Measurements from ENCODE around the genes C16orf46 and GAN.

GRCh38 chr16:77190107-77190820 lies 726 bp upstream of the MON1B start:
- RRBS, result 4% methylated on average over 14 of the region's 43 CpGs

DNA sequence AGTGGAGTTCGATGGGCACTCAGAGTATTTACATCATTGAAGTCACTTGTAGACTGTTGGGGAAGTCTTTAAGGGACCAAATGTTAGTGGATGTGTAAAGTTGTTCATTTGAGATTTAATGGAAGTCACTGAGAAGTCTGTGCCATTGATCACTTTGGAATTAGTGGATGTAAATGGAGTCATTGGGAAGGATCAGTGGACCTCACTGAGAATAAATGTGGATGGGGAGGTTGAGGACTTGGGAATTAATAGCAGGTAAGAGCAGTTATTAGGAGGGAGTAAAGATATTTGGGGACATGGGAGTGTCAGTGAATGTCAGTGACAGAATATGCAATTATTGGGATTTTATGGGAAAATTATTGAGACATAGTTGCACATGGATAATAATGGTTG lies 1.1 kb downstream of the MON1B start:
- RRBS, result no CpG with 5 or more reads among the region's 1 CpG

DNA sequence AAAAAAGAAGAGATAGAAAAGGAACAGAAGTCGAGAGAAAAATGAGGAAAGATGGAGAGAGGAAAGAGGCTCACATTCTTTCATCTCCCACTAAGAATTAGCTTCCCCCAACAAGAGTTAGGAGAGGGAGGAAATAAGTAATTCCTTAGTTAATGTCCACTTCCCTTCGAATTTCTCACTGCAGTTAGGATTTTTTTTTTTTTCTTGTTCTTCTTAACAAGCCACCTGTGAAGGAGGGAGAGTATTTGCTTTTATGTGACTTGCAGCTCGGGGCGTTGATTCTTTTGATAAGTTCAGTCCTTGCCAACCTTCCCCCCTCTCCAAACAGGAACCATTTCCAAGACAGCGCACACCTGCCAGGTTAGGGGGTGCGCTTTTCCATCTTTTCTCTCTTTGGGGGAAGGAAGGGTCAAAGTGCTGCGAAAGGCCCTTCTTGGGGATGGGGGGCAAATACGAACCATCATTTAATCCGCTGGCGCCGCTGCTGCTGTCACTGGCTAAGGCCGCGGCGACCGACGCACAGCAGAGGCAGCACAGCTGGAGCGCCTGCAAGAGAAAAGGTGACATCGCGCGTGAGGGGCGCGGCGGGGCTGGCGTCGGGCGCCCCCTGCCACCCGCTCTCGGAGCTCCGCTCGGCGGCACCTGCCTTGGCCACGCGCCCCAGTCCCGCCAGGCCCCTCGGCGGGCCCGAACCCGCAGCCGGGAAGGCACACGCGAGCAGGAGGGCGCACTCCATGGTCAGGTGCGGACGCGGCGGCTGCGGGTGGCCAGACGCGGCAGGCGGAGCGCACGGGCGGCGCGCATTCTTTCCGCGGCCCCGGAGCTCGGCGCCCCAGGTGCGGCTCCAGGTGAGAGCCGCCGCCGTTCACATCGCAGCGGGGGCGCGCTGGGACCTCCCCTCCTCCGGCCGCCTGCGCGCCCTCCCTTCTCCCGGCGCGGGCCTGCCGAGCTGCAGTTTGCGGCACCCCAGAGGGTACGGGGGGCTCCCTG lies 579 bp downstream of the ADAMTS18 start:
- RRBS, result 3% methylated on average over 15 of the region's 78 CpGs

DNA sequence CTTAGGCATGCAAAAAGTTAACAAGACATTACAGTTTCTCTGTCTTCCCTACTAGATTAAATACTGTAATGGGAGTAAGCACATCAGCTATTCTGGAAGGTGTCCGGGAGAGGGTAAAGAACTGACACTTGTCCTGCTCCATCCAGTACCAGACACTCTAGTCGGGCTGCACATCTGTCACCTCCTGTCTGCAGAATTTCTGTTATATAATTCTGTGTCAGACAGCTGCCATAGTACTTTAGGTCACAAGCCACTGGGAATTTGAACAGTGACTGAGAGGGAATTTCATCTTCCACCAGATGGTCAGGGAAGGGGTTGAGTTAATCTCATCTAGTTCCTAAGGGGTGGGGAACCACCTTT lies 58.6 kb upstream of the NUDT7 start:
- RRBS, result no CpG with 5 or more reads among the region's 2 CpGs

- RRBS, result 50% methylated on average over 4 of the region's 8 CpGs
These were observed 10.6 kb upstream of the NUDT7 start for GRCh38 chr16:77711562-77712173.

DNA sequence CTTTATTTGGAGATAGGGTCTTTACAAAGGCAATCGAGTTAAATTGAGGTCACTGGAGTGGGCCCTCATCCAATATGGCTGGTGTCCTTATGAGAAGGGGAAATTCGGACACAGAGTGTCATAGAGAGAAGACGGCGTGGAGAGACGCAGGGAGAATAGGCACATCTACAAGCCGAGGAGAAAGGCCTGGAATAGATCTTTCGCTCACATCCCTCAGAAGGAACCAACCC lies 71.5 kb downstream of the VAT1L start:
- RRBS, result no CpG with 5 or more reads among the region's 7 CpGs

DNA sequence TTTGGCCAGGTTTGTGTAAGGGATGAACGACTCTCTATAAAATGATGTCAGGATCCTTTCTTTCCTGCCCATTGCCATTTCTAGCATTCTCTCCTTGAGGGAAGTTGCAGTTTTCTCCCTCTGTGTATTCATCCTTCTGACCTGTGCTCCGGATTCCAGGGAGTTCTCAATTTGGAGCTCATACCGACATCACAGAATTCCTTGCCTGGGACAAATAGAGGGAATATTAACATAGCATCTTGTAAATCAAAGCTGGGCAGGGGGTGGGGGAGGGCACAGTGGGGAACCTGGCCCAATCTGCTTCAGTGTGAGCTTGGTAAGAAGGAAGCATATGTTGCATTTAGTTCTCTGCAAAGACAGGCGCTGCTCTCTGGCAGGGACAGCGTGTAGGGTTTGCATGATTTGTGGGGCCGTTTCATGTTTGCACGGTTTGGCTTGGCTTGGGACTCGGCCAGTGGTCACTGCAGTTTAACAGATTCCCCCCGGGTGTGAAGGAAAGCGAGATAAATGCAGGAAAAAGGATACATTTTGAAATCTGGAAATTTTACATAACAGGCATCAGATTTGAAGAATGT lies 177.9 kb downstream of the WWOX start:
- RRBS, result no CpG with 5 or more reads among the region's 10 CpGs

GRCh38 chr16:78292514-78293044 lies 193.1 kb downstream of the WWOX start:
- RRBS, result no CpG with 5 or more reads among the region's 2 CpGs

- RRBS, result no CpG with 5 or more reads among the region's 13 CpGs
These were observed 614.7 kb downstream of the WWOX start for GRCh38 chr16:78714003-78714765.

- RRBS, result no CpG with 5 or more reads among the region's 5 CpGs
These were observed 704.8 kb downstream of the MAF start for GRCh38 chr16:78895687-78896106.

GRCh38 chr16:79508363-79508673 lies 92.2 kb downstream of the MAF start:
- RRBS, result no CpG with 5 or more reads among the region's 4 CpGs

GRCh38 chr16:81039296-81039723 lies 3.7 kb downstream of the ATMIN start:
- RRBS, result no CpG with 5 or more reads among the region's 2 CpGs

- RRBS, result 1% methylated on average over 24 of the region's 58 CpGs
These were observed at the start of gene C16orf46 for GRCh38 chr16:81076546-81077411. Gene C16orf46, minus strand, starts transcription at chr16:81077238.

- RRBS, result no CpG with 5 or more reads among the region's 3 CpGs
These were observed 22.5 kb downstream of the BCO1 start for GRCh38 chr16:81260995-81261384.

GRCh38 chr16:81266099-81266638 lies 27.7 kb downstream of the BCO1 start:
- RRBS, result no CpG with 5 or more reads among the region's 4 CpGs

- RRBS, result no CpG with 5 or more reads among the region's 4 CpGs
These were observed 28.1 kb downstream of the BCO1 start for GRCh38 chr16:81266648-81266909.

DNA sequence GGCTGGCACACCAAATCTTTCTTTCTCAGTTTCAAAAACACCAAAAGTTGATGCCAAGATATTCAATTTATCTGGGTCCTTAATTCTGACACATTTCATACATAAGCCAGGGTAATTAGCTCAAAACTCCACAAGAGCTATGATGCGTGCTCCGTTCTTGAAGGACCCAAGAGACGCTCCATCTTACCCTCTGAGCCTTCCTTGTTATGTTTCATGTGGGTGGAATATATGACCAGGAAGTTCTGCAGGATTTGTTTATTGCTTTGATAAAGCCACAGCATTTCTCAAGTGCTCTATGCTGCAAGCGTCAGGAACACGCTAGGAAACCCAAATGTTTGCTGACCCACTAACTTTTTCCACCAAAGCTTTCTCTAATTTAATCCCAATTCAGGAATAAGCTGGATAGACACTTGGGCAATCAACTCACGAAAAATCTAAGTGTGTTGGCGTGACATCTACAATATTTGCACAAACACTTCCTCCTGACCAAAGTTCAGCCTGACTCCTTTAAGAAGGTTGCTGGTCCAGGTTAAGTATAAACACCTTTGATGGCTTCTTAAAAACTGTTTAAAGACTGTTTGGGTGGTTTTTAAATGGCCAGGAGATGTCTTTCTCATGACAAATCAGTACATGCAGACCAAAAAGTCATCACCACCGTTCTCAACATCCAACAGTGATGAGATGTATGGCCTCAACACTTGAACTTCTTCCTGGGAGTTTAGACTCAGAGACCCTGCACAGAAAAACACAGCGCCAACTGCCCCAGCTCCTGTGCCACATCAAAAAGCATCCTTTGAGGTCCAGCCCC lies 20.4 kb upstream of the GAN start:
- RRBS, result no CpG with 5 or more reads among the region's 9 CpGs

DNA sequence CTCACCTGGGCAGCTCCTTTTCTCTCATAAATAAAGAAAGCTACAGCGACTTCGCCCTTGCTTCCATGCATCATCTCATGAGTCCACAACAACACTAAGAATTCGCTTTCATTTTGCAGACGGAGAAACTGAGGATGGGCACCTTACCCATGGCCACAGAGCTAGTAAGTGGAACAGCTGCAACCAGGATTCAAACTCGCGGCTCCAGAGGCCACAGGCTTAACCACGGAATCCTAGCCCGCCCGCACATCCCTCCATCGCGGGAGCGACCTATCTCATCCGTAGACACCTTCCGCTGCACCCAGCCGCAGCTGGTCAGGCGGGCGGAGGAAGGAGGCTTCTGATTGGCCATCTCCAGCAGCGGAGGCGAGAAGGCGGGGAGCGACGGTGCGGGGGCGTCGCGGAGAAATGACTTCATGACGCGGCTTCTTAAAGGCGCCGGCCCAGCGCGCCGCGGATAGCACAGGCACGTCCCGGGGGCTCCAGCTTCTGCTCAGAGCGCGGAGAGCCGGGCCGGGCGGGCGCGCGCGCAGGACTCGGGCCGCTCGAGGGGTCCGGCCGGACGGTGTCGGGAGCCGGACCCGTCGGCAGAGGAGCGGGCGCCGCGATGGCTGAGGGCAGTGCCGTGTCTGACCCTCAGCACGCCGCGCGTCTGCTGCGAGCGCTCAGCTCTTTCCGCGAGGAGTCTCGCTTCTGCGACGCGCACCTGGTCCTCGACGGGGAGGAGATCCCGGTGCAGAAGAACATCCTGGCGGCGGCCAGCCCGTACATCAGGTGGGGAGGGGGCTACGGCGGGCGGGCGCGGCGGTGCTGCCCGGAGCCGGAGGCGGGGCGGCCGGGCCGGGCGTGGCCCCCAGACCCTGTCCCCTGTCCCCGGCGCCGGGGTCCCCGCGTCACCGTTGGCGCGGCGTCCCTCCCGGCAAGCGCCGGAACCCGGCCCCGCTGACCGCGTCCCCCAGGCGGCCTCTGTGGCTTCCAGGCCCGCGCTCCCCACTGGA lies at the start of gene GAN:
Gene GAN, plus strand, starts transcription at position 456 of the 998 bp plus-strand sequence.
- RRBS, result 2% methylated on average over 36 of the region's 110 CpGs

GRCh38 chr16:81315505-81316174 lies 878 bp downstream of the GAN start:
- RRBS, result 2% methylated on average over 29 of the region's 55 CpGs

Data from pericardium (tissue), 1 donor.